Kidney (tissue), 2 donors: Measurements from ENCODE around the genes PPY and NAGS.

DNA sequence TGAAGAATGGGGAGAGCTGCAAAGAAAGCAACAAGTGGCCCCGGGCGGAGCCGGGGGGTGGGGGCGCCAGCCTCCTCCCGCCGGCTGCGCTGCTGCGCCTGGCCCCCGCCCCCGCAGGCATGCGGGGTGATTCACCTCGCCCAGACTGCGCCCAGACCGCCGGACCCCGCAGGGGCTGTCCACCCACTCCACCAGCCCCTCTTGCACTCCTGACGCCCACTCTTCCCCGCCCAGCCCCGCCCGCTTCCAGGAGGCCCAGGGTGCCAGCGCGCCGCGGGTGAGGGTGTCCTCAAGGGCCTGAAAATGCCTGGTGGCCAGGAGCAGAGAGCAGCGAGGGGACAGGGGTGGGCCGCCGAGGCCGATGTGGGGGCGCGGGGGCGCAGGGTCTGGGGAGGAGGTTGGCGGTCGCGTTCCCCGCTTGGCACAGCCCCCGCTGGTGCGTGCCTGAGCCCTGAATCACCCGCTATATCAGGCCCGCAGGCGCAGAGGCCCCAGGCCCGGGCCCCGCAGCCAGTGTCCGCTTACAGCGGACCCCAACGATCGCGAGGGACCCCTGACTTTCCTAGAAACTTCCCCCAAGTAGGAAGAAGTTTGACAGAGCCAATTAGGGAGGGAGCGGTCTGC lies 1.3 kb downstream of the CAVIN1 start:
- PRO-cap: bidirectional peak, plus-strand start at position 120 of the sequence, minus-strand start at position 121 of the sequence
- RRBS: 2% methylated on average over 9 of the region's 48 CpGs

GRCh38 chr17:42489594-42489980 lies 30.9 kb downstream of the ATP6V0A1 start:
- PRO-cap: no peak
- RRBS: no CpG with 5 or more reads among the region's 2 CpGs

DNA sequence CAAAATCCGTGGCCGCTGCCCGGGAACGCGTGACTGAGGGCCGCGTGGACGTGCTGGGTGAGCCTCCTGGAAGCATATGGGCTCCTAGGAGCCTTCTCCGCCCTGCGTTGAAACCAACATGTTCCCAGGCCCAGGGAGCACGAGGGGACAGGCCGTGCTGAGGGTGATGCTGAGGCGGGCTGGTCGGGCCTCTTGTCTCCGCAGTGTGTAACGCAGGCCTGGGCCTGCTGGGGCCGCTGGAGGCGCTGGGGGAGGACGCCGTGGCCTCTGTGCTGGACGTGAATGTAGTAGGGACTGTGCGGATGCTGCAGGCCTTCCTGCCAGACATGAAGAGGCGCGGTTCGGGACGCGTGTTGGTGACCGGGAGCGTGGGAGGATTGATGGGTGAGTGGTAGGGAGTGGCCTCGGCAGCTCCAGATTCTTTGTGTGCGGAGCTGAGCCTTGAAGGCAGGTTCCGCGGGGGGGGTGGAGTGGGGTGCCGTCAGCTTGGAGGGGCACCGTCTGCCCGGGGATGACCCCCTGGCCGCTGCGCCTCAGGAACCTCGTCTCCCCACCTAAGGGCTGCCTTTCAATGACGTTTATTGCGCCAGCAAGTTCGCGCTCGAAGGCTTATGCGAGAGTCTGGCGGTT lies 627 bp downstream of the HSD17B1 start:
- PRO-cap: no peak
- RRBS: 89% methylated on average over 3 of the region's 46 CpGs

GRCh38 chr17:42680400-42680831 lies 1.2 kb downstream of the CCR10 start:
- PRO-cap: unidirectional peak, minus-strand start at chr17:42680604
- RRBS: 53% methylated on average over 6 of the region's 17 CpGs

DNA sequence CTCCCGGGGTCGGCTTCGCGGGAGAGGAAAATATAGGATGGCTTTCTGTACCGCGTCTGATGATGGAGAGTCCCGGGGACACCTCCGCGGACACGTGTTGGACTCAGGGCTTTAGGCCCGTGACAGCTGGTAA lies 480 bp downstream of the PSME3 start:
- PRO-cap: no peak
- RRBS: 3% methylated on average over 7 of the region's 11 CpGs

DNA sequence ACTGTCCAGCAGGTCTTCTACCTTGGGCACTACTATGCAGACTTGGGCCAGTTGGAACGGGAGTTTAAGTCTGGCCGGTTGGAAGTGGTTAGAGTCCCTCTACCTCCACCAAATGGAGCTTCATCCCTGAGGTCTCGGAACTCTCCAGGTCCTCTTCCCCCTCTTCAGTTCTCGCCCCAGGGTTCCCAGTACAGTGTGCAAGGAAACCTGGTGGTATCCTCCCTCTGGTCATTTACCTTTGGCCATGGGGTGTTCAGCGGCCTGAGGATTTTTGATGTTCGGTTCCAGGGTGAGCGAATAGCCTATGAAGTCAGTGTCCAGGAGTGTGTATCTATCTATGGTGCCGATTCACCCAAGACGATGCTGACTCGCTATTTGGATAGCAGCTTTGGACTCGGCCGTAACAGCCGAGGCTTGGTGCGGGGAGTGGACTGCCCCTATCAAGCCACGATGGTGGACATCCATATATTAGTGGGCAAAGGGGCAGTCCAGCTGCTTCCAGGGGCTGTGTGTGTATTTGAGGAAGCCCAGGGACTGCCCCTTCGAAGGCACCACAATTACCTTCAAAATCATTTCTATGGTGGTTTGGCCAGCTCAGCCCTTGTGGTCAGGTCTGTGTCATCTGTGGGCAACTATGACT lies 1.1 kb downstream of the AOC2 start:
- PRO-cap: no peak
- RRBS: no CpG with 5 or more reads among the region's 16 CpGs

- PRO-cap: no peak
- RRBS: no CpG with 5 or more reads among the region's 6 CpGs
Measured at GRCh38 chr17:42879587-42880037, 21.0 kb upstream of the G6PC1 start.

GRCh38 chr17:42886866-42887211 lies 13.8 kb upstream of the G6PC1 start:
- PRO-cap: no peak
- RRBS: no CpG with 5 or more reads among the region's 9 CpGs

DNA sequence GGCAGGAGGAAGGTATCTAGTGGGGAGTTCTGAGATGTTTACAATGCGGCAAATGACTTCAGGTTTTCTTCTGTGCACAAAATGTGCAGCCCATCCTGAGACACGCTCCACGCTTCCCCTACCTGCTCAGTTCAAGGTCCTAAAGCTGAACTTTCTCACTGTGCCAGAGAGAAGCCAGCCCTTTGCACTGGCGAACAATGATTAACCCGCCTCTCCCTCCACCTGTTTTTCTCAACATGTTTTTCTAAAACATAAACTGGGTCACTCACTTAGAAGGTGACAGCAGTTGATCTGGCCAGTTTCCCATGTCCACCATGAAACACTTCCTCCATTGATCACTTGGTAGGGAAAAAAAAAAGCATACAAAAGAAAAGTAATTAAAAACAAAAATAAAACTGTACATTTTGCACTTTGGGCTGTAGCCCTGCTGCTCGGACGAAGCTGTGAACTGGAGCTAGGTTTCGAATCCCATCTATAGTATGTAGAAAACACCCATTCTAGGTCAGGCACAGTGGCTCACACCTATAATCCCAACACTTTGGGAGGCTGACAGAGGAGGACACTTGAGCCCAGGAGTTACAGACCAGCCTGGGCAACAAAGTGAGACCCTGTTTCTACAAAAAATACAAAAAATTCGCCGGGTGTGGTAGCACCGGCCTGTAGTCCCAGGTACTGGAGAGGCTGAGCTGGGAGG lies 6.2 kb upstream of the G6PC1 start:
- PRO-cap: no peak
- RRBS: no CpG with 5 or more reads among the region's 11 CpGs

- PRO-cap: no peak
- RRBS: no CpG with 5 or more reads among the region's 12 CpGs
Measured at GRCh38 chr17:43011817-43012348, 5.3 kb downstream of the IFI35 start.

- PRO-cap: no peak
- RRBS: no CpG with 5 or more reads among the region's 24 CpGs
Measured at GRCh38 chr17:43273170-43273505, 44.7 kb upstream of the CCDC200 start.

DNA sequence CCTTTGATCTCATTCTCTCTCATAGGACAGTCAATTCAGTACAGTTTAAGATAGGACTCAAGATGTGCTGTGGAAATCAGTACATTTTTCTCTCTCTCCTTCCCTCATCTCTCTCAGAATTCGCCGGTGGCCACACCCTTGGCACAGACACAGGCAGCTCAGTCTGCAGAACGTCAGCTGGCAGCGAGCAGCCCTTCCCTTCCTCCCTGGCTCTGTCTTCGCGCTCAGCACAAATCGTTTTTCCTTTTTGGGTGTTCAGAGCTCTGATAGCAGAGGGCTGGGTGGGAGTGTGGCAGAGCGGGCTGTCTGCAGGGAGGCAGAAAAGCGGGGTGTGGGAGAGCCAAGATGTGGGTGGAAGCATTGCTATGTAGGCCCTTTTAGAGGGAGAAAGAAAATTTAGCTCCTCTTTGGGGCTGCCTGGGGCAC lies 18.7 kb downstream of the ARL4D start:
- PRO-cap: bidirectional peak, plus-strand start at position 272 of the sequence, minus-strand start at position 108 of the sequence
- RRBS: no CpG with 5 or more reads among the region's 9 CpGs

GRCh38 chr17:43492121-43492404 lies 8.3 kb downstream of the DHX8 start:
- PRO-cap: no peak
- RRBS: no CpG with 5 or more reads among the region's 3 CpGs

DNA sequence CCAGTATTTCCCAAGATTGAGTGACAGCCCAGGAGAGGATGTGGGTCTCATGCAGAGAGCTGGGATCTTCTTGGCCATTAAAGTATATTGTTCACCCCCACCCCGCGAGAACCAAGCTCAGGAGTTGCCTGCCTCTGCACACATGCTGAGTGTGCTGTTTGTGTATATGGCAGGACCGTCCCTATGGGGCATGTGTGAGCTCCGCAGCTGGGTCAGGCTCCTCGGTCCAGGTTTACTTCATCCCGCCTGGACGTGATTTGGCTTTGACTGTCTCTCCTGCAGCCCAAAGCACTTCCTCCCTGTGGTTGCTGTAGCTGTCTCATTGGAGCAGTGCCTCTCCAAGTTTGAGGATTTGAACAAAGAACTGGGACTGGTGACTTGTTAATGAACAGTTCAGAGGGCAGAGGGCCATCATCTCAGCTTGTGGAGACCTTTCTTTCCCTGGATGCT lies 19.9 kb downstream of the ETV4 start:
- PRO-cap: no peak
- RRBS: no CpG with 5 or more reads among the region's 7 CpGs

- PRO-cap: no peak
- RRBS: no CpG with 5 or more reads among the region's 10 CpGs
Measured at GRCh38 chr17:43544910-43545200, 1.3 kb downstream of the ETV4 start.

DNA sequence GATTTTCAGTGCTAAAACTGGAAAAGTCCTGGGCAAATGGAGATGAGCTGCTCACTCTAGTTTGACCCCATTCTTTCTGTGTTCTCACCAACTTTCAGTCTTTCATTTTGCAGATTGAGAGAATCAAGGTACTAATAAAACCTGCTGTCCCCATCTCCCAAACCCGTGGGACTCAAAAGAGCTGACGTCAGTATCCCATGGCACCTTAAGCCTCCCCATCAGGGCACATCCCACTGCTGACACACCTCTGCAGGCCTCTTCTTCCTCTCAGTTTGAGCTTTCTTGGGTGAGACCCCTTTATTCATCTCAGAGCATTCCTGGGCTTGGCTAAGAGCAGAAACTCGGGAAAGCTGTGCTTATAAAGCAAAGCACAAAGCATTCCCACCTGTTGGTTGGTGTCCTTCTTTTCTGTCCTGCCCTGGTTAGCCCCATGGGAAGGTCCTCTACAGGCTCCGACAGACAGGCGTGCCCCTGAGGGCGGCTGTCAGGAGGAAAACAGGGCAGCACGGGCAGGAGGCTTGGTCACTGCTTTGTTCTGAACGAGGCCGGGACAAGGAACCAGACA lies 2.0 kb downstream of the MEOX1 start:
- PRO-cap: no peak
- RRBS: no CpG with 5 or more reads among the region's 9 CpGs

DNA sequence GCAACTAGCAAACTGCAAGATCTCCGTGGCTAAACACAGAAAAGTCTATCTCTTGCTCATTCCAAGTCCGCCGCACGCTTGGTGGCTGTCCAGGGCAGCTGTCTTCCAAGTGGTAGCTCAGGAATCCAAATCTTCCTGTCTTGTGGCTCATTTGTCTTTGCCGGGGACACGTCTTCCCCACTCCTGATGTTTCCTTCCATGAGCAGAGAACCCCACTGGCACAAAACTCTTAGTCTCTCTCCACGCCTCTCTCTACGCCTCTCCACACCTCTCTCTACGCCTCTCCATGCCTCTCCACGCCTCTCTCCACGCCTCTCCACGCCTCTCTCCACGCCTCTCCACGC lies 4.9 kb upstream of the CD300LG start:
- PRO-cap: unidirectional peak, minus-strand start at position 214 of the sequence
- RRBS: no CpG with 5 or more reads among the region's 14 CpGs

DNA sequence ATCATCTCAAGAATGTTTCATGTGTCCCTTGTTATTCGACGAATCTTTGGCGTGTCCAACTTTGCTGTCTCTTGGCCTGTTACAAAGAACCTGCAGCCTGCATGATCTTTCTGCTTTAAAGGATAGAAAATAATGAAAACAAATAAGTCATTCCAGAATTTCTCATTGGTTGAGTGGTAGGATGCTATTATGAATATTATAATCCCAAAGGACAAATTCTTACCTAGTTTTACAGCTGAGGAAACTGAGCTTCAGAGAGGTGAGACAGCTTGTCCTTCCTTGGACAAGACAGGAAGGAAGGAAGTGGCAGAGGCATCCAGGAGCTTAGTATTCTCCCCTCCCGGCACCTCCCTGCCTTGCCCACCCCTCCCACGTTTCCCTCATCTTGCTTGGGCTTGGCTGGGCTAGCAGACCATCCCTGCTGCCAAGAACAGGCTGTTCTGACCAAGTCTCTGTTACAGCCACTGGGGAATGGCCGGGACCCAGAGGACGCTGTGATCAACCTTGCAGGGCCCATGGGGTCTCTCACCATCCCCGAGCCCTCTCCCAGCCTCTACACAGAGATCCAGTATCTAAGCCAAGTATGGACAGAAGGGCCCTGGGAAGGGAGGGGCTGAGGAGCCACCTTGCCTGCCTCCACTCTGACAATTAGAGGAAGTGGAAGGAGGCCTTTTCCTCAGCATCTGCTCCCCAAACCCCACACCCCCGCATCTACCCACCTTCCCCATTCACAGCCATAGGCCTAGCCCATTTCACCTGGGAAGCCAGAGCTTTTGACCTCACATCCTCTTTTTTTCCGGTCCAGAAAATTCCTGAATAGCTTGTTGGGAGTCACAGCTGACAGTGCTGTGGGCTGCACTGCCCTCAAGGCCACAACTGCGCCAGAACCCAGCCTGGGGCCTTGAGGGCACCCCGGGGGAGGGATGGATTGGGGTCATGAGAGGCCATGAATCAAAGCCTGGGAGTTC lies 14.0 kb downstream of the CD300LG start:
- PRO-cap: no peak
- RRBS: 45% methylated on average over 6 of the region's 12 CpGs

DNA sequence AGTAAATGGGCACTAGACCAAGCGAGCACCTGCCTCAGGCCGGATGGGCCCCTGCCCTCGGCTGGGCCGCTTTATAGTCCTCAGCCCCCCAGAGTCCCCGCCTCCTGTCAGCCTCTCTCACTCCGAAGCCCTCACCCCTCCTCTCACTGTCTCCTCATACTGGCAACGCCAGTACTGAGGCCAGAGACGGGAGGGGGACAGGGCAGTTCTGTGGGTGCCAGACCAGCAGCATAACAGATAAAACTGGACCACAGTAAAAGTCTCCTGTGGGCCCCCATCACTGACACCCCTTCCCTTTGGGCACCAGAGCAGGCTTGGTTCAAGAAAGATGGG lies at the start of gene PPY:
Gene PPY, minus strand, starts transcription at position 45 of the 333 bp plus-strand sequence.
- PRO-cap: no peak
- RRBS: no CpG with 5 or more reads among the region's 8 CpGs

DNA sequence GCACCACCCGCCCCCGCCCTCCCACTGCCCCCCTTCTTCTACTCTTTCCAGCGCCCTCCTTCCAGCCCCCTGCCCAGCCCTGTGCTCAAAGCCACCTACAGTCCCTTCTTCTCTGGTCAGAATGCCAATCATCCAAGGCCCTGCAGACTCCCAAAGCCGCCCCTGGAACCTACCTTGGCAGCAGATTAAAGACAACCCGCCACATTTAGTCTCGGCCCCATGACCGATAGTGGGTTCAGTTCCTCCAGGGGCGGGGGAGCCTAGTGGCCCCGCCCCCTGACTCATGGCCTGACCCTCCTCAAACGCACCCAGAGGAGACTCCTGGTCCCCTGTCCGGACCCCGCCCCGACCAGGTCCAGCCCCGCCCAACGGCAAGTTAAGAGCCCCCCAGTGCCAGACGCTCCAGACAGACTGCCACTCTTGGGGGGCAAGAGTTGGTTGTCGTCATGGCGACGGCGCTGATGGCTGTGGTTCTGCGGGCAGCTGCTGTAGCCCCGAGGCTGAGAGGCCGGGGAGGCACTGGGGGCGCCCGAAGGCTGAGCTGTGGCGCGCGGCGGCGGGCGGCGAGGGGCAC lies at the start of gene NAGS:
Gene NAGS, plus strand, starts transcription at position 405 of the 574 bp plus-strand sequence.
- PRO-cap: no peak
- RRBS: 10% methylated on average over 10 of the region's 32 CpGs